IMR-90 (cell line): Measurements from ENCODE around the genes TMIGD2 and ARRDC5.

- RRBS: no CpG with 5 or more reads among the region's 6 CpGs
CAGE:
- cytosol, long polyA plus RNA: no peak
- long polyA plus RNA: no peak
- nucleus, long polyA plus RNA: no peak
These were observed 9.2 kb downstream of the SHD start for GRCh38 chr19:4288282-4288615.

GRCh38 chr19:4302201-4302560, at the start of gene TMIGD2:
TMIGD2 (minus strand) TSS chr19:4302389.
- RRBS: no CpG with 5 or more reads among the region's 8 CpGs
CAGE:
- cytosol, long polyA plus RNA: no peak
- long polyA plus RNA: no peak
- nucleus, long polyA plus RNA: no peak

GRCh38 chr19:4357196-4357842, 14.0 kb downstream of the MPND start:
- RRBS: no CpG with 5 or more reads among the region's 21 CpGs
CAGE:
- cytosol, long polyA plus RNA: no peak
- long polyA plus RNA: no peak
- nucleus, long polyA plus RNA: no peak

DNA sequence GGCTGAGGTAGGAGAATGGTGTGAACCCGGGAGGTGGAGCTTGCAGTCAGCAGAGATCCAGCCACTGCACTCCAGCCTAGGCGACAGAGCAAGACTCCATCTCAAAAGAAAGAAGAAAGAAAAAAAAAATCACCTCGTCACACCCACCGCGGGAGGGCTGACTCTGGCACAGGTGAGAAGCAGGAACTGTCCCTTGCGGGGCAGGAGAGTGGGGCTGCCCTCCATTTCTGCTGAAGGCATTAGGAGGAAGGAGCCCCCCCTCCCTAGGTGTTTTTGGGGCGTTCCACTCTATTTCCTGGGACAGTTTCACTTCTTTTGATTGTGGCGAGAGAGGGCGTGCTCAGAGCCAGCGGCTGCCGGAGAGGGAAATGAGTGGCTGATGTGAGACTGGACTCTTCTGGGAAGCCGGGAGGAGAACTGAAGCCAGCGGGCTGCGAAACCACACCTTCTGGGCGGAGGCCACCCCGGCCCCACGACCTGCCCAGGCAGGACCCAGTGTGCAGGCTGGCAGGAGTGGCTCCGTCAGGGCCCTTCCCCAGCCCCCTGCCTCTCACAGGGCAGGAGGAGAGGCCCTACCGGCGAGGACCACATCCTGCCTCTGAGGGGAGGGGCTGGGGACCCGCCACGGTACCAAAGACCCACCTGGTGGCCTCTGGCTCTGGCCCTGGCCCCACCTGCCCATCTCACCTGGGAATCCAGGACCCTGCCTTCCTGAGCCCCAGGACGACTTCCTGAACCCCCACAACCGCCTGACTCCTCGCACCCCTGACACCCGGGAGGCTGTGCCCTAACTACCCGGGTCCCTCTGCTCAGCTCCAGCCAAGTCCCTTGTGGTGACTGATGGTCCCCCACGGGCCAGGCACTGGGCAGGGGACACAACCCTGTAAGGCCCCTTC, 25.9 kb downstream of the MPND start:
- RRBS: 78% methylated on average over 6 of the region's 28 CpGs
CAGE:
- cytosol, long polyA plus RNA: no peak
- long polyA plus RNA: no peak
- nucleus, long polyA plus RNA: no peak

DNA sequence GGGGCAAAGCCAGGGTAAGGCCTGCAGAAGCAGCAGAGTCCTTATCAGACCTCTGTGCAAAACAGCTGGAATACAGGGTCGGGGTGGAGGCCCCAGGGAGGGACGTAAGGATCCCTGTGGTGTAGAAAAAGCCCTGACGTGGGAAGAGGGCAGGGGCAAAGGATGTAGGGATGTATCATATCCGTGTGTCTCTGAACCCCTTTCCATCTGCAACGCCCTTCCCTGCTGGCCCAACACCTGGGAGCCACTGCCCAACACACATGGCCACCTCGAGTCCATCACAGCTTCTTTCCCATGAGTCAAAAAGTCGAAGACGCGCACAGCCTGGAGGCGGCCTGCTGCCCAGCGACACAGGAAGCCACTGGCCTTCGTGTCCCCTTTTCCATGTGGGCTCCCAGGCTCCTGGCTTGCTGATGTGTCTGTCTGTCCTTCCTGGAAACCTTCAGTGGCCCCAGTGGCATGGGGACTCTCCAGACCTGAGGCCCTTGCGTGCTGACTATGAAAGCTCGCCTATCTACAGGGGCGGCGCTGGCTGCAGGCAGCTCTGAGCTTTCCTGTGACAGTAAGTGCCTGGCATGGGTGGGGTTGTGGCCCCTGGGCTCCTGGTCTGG, 27.8 kb downstream of the SH3GL1 start:
- RRBS: no CpG with 5 or more reads among the region's 16 CpGs
CAGE:
- cytosol, long polyA plus RNA: no peak
- long polyA plus RNA: no peak
- nucleus, long polyA plus RNA: no peak

DNA sequence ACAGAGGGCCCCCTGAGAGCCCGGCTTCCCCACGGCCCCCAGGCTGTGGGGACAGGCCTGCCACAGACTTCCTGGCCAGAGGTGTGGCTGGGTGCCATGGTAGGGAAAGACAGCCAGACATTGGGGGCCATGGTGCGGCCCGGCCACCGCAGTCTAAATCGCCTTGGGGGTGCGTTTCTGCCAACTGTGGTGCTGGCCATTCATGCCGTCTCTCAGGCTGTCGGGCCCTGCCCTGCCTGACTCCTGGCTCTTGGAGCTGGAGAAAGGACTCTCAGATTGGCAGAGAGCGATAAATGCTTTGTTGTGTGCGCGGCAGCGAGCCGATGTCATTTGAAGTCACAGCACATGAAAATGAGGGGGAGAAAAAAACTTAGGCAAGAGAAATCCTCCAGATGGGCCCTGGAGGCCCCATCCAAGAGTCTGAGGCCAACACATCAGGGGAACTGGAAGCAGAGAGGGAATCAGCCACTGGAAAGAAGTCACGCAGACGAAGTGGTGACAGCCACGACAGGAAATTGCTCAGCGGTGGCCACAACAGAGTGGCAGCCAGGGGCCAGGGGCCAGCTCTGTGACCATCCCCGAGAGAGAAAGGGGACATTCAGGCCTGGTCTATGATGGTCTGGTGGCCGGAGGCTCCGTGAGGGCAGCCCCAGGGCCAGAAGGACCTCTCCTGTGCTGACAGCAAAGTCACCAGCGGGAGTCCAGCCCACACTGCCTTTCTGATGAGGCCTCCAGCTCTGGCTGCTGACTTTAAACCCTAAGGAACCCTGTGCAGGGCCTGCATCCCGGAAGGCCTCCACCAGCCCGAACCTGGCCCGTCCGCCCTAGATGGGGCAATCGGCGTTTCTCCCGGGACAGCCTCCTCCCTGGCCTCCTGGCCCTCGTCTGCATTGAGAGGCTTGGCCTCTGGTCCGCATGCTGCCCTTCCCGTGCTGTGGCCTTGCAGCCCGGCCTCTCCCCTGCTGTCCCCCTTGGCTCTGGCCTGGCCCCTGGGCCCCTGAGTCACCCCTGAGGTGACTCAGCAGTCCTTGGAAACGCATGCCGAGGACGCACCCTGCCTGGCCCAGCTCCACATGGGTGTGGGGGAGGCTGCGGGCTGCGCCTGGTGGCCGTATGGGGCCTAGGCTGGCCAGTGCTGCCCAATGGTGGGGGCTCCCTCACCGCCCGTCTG, 26.2 kb downstream of the SH3GL1 start:
- RRBS: 29% methylated on average over 13 of the region's 41 CpGs
CAGE:
- cytosol, long polyA plus RNA: no peak
- long polyA plus RNA: no peak
- nucleus, long polyA plus RNA: no peak

GRCh38 chr19:4379339-4379868, 20.9 kb downstream of the SH3GL1 start:
- RRBS: no CpG with 5 or more reads among the region's 14 CpGs
CAGE:
- cytosol, long polyA plus RNA: no peak
- long polyA plus RNA: no peak
- nucleus, long polyA plus RNA: no peak

DNA sequence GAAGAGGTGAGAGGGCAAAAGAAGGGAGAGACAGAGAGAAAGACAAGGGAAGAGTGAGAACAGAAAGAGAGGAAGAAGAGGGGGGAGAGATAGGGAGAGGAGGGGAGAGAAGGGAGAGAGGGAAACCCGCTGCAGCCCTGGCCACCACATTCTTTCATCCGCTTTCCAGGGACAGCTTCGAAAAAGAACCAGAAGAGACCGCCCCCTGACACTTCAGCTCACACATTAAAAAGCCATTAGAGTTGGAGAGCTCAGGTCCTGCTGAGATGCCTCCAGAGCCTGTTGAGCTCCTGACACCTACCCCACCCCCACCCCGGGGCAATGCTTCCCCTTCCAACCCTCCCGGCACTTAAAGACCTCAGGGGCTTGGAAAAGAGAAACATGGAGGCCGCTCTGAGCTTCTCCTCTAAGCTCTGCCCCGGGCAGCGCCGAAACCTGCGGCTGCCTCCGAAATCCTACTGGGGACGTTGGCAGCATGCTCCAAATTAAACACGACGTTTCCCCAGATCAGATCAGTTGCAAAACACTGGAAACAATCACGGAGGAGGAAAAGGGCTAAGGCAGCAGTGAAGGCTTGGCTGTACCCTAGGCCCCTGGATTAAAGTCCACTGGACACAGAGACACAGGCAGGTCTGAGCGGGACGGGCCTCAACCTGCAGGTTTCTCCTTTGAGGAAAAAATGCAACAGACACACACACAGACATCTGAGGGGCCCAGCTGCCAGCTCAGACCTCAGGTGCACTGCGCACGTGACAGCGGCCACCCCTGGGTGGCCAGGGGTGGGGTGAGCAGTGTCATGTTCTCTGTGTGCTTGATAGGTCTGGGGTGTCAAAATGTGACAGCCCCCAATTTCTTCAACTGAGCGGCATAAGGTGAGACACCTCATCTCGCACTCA, 9.7 kb downstream of the SH3GL1 start:
- RRBS: 12% methylated on average over 3 of the region's 23 CpGs
CAGE:
- cytosol, long polyA plus RNA: no peak
- long polyA plus RNA: no peak
- nucleus, long polyA plus RNA: no peak

GRCh38 chr19:4393900-4394876, 6.2 kb downstream of the SH3GL1 start:
- RRBS: no CpG with 5 or more reads among the region's 16 CpGs
CAGE:
- cytosol, long polyA plus RNA: no peak
- long polyA plus RNA: no peak
- nucleus, long polyA plus RNA: no peak

GRCh38 chr19:4403204-4403828, 876 bp downstream of the CHAF1A start:
- RRBS: no CpG with 5 or more reads among the region's 22 CpGs
CAGE:
- cytosol, long polyA plus RNA: no peak
- long polyA plus RNA: no peak
- nucleus, long polyA plus RNA: no peak

- RRBS: no CpG with 5 or more reads among the region's 15 CpGs
CAGE:
- cytosol, long polyA plus RNA: no peak
- long polyA plus RNA: no peak
- nucleus, long polyA plus RNA: no peak
These were observed 2.5 kb downstream of the HDGFL2 start for GRCh38 chr19:4474505-4475121.

GRCh38 chr19:4516419-4517542, 1.5 kb downstream of the PLIN4 start:
- RRBS: no CpG with 5 or more reads among the region's 24 CpGs
CAGE:
- cytosol, long polyA plus RNA: no peak
- long polyA plus RNA: no peak
- nucleus, long polyA plus RNA: no peak

DNA sequence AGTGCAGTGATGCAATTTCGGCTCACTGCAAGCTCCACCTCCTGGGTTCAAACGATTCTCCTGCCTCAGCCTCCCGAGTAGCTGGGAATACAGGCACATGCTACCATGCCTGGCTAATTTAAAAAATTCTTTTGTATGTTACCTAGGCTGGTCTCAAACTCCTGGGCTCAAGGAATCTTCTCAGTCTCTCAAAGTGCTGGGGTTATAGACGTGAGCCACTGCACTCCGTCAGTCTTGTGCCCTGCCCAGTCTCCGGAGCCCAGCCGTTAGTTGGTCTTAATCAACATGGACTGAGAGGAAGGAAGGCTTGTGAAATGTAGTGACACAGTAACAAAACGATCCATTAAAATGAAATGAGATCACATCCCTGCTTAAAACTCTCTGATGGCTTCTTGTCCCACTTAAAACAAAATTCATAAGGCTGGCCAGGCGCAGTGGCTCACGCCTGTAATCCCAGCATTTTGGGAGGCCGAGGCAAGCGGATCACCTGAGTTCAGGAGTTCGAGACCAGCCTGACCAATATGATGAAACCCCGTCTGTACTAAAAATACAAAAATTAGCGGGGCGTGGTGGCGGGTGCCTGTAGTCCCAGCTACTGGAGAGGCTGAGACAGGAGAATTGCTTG, 1.7 kb upstream of the LRG1 start:
- RRBS: no CpG with 5 or more reads among the region's 17 CpGs
CAGE:
- cytosol, long polyA plus RNA: no peak
- long polyA plus RNA: no peak
- nucleus, long polyA plus RNA: no peak

DNA sequence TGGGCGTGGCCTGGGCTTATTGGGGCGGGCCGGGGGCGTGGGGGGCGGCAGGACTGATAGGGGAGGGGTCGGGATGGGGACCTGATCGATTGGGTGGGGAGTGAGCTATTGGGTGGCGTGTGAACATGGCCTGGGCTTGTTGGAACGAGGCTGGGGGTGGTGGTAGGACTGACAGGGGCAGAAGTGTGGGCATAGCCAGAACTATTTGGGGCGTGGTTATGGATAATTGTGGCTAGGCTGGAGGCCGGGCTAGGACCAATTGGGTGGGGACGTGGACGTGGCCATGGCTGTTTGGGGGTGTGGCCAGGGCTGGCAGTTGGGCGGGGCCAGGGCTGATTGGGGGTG, 3.0 kb downstream of the SEMA6B start:
- RRBS: no CpG with 5 or more reads among the region's 14 CpGs
CAGE:
- cytosol, long polyA plus RNA: no peak
- long polyA plus RNA: no peak
- nucleus, long polyA plus RNA: no peak

- RRBS: no CpG with 5 or more reads among the region's 35 CpGs
CAGE:
- cytosol, long polyA plus RNA: no peak
- long polyA plus RNA: no peak
- nucleus, long polyA plus RNA: no peak
These were observed 7.8 kb upstream of the SEMA6B start for GRCh38 chr19:4567152-4567879.

GRCh38 chr19:4708599-4708879, 15.1 kb downstream of the DPP9 start:
- RRBS: no CpG with 5 or more reads among the region's 2 CpGs
CAGE:
- cytosol, long polyA plus RNA: no peak
- long polyA plus RNA: no peak
- nucleus, long polyA plus RNA: no peak

GRCh38 chr19:4759655-4760391, 31.7 kb upstream of the FEM1A start:
- RRBS: 1% methylated on average over 15 of the region's 47 CpGs
CAGE:
- cytosol, long polyA plus RNA: no peak
- long polyA plus RNA: no peak
- nucleus, long polyA plus RNA: no peak

GRCh38 chr19:4902770-4903041, at the start of gene ARRDC5:
ARRDC5 (minus strand) TSS chr19:4902896.
- RRBS: no CpG with 5 or more reads among the region's 6 CpGs
CAGE:
- cytosol, long polyA plus RNA: no peak
- long polyA plus RNA: no peak
- nucleus, long polyA plus RNA: no peak

DNA sequence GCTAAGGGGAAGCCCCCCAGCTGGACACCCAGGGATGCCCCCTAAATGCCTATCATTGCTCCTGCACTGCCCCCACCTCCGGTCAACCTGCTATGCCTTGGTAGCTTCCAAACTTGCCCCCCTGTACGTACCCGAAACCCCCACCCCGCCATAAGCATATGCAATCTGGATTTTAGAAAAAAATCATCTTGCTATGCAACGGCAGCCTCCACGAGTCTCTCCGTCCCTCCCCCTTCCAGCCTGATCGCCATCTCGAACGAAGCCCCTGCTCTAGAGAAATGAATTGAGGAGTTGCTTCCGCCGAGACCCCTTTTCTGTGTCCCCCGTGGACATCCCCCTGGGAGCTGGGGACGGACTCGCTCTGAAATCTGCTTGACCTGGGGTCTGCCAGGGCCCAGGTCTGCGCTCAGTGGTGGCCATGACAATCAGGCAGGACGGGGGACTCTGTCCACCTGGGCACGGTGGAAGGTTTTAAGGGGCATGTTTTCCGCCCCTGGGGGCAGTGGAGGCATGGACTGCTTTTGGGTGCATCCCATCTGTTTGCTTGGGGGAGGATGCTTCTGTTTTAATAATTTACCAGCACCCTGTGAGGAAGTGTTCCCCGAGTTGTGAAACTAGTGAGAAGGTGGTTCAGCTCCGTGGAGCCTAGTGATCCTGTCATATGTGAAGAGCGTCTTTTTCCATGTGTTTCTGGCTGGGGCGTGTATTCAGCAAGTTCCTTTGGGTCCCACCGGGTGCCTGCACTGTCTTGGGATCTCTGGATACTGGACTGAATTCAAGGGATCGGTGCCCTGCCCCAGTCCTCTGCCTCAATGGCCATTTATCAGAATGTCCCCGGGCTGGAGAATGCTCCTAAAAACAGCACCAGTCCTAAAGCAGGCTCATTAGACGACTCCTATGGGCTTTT, 1.1 kb downstream of the KDM4B start:
- RRBS: 8% methylated on average over 2 of the region's 27 CpGs
CAGE:
- cytosol, long polyA plus RNA: no peak
- long polyA plus RNA: no peak
- nucleus, long polyA plus RNA: no peak

- RRBS: 96% methylated on average over 4 of the region's 16 CpGs
CAGE:
- cytosol, long polyA plus RNA: no peak
- long polyA plus RNA: no peak
- nucleus, long polyA plus RNA: no peak
These were observed 14.9 kb downstream of the KDM4B start for GRCh38 chr19:4983699-4984275.